Bile duct (tissue), 1 donor: ENCODE measurements around a stretch of chr1.

GRCh38 chr1:226349915-226350870 lies 41.2 kb upstream of the LIN9 start:
- PRO-cap: no peak

GRCh38 chr1:226365009-226365208 lies 43.0 kb downstream of the PARP1 start:
- PRO-cap: no peak

DNA sequence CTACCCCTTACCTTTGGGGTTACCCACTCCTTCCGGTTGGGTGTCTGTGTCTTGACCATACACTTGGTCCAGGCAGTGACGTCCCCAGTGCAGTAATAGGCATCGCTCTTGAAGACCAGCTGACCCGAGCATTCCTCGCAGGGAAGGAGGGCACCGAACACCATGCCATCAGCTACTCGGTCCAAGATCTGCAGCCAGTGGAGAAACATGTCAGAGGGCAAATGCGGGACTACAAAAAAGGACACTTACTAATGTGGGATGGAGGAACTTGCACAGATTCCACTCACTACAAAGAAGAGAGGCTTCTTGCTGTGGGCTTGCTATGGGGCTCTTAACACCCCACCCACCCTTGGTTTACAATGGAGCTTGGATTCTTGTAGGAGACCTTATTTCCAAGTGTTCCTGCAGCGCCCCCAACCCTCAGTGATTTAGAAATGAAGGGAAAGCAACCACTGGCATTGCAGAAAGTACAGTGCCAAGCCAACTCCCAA lies 22.4 kb downstream of the PARP1 start:
- PRO-cap: no peak

DNA sequence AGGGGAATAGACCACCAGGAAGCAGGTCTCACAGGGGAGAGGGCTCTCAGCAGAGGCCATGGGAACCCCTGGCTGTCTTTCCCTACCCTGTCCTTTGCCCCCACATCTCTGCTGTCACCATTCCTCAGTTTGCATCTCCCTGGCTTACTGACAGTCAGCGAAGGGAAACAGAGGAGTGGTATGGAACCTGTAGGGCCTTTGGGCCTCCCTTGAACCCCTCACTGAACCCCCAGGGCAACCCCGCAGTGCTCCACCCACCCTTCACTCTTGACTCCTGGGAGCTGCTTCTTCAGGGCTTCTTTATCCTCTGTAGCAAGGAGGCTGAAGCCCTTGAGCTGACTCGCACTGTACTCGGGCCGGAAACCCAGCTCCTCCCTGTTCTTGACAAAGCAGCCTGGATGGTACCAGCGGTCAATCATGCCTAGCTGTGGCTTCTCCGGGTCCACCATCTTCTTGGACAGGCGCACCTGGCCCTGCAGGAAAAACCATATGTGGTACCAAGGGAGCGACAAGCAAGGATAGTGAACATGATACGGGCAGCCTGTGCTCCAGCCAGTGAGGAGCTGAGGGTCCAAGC lies 17.7 kb downstream of the PARP1 start:
- PRO-cap: no peak

GRCh38 chr1:226407339-226407446 lies 700 bp downstream of the PARP1 start:
- PRO-cap: no peak

GRCh38 chr1:226645730-226646592 lies 93.1 kb downstream of the ITPKB start:
- PRO-cap: no peak

GRCh38 chr1:226649675-226650832 lies 89.0 kb downstream of the ITPKB start:
- PRO-cap: no peak

GRCh38 chr1:226661556-226662373 lies 77.3 kb downstream of the ITPKB start:
- PRO-cap: no peak

DNA sequence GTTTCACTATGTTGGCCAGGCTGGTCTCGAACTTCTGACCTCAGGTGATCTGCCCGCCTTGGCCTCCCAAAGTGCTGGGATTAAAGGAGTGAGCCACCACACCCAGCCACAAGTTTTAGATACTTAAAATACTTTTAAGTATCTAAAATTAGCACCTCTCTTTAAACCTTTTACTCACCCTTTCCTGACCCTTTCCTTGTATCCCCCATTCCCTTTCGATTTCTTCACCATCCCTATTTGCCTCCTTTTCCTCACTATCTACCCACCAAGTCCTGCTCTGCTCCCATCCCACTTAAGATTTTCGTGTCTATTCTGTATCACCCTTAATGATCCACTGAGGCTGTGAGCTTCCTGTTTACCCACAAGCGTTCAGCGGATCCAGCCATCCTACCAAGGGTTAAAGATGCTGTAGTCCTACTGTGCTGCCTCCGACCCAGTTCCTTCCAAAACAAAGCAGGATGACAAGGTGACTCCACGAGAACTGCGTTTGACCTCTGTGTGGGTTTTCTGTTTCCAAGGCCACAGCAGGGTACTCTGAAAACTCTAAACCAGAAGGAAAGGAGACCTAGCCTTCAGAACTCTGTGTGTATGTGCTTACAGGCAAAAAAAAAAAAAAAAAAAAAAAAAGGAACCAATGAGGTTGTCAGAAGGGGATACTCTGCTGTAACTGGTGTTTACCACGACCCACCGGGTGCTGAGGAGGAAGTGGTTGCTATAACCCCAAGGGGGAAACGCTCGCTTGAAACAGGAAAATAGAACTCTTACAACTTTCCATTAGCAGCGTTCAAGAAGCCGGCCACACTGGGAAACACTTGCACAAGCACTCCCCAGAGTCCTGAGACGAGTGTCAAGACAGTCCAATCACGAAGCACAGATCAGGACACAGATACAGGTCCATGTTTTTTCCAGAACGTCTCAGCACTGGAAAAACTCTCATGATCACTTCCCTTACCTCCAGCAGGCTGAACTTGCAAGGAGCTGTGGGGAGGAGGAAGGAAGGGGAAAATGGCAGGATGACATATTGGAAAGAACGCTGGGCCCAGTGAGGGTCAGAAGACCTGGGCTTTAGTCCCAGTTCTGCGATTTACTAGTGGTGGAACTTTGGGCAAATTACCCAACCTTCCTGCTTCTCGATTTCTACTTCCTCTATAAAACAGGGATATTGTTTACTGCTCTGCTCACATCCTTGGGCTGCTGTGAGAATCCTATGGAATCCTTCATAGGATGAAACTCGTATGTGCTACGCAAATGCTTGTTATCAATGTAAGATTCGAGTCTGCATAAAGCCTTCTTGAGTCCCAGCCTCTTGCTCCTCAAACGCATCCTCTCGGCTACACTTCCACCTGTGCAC lies 64.1 kb downstream of the ITPKB start:
- PRO-cap: bidirectional peak, plus-strand start at position 715 of the sequence, minus-strand start at position 545 of the sequence

GRCh38 chr1:226703164-226703704 lies 35.8 kb downstream of the ITPKB start:
- PRO-cap: bidirectional peak, plus-strand start at chr1:226703404, minus-strand start at chr1:226703319; bidirectional peak, plus-strand start at chr1:226703611, minus-strand start at chr1:226703564

DNA sequence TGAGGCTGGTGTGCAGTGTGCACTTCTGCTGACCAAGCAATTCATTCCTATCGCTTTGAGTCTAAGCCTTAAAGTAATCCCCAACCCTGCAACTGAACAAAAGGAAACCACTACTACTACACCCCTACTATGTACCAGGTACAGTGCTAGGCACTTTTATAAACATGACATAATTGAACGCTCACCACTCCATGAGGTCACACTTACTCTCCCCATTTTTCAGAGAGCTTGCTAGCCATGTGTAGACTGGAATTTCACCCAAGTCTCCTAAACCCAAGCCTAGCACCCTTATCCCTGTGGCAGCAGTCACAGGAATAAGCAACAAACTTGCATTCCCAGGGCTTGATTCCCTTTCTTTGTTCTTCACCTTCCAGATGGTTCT lies 10.5 kb downstream of the ITPKB start:
- PRO-cap: no peak

GRCh38 chr1:226814649-226814998 lies 55.8 kb upstream of the PSEN2 start:
- PRO-cap: no peak

GRCh38 chr1:226848134-226848522 lies 22.3 kb upstream of the PSEN2 start:
- PRO-cap: no peak

- PRO-cap: unidirectional peak, minus-strand start at chr1:226940724
Observed at GRCh38 chr1:226940478-226941170, 530 bp downstream of the COQ8A start.

DNA sequence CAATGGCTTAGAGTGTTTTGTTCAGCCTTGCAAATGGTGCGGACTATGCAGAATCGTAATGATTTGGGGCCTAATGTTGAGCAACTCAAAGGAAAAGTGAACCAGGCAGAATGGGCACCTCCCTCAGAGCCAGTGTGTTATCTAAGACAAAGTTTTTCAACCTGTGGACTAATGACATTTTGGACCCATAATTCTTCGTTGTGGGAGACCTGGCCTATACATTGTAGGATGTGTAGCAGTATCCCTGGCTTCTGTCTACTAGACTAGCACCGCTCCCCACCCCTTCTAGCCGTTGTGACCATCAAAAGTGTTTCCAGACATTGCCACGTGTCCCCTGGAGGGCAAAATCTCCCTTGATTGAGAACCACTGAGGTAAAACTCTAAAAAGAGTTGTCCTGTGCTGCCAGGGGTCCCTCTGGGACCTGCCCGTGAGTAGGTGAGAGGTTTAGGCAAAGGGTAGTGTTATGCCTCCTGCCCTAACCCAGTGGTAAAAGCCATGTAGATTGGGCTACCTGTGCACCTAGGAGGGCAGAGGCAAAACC lies 1.8 kb downstream of the COQ8A start:
- PRO-cap: no peak

GRCh38 chr1:226985588-226986362 lies 45.7 kb downstream of the COQ8A start:
- PRO-cap: no peak

GRCh38 chr1:227086319-227087620 lies 146.7 kb downstream of the COQ8A start:
- PRO-cap: no peak

GRCh38 chr1:227429486-227430067 lies 111.3 kb upstream of the CDC42BPA start:
- PRO-cap: no peak

DNA sequence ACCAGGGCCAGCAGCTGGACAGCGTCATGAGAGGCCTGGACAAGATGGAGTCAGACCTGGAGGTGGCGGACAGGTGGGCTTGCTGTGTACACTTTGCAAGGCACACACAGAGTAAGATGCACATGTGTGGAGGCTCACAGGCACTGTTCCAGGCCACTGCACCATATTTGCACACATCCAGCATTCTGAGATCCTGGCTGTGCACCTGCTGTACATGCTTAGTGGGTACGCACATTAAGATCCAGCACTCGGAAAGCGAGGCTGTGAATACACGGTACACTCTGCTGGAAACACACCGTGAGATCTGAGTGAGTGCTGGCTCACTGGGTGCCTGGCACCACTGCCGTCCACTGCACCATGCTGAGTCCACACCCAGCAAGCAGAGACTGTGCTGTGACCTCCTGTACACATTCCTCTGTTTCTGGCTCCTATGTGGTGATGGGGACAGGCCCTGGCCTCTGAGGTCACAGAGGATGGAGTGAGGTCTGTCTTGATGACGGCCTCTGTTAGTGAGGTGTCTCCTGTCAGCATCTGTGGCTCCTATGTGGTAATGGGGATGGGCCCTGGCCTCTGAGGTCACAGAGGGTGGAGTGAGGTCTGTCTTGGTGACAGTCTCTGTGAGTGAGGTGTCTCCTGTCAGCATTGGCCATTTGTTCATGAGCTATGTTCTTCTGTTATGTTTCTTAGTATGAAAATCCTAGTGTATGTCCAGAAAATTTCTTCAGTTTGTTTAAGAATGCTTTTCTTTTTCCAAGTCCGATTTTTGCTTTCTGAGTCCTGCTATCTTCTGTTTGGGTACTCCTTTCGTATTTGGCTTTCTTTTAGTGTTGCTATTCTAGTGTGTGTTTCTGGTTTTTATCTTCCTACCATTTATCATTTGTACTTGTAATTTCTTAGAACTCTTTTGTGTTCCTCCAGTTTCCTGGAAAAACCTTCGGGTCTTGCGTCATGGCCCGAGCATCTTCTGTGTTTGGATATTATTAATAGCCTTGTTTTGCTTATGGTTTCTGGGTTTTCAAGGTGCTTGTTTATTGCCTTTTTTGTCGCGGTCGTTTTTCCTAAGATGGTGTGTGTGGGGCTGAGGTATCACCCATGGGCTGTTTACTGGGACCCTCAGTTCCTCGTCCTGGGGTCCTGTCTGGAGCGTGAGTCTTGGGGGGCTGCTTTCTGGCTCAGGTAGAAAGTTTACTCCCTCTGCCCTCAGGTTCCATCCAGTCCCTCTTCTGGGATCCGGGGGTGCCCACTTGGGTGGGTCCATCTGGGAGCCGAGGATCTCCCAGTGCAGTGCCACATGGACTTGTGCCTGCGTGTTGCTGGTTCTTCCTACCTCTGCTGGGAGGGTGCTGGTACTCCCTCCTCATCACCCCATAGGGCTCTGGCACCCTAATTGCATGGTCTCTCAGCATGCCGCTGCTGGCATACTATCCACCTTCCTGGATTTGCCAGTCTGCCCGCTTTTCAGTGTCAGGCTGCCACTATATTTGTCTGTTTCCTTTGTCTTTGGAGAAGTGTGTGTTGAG lies 13.5 kb downstream of the SNAP47 start:
- PRO-cap: no peak

DNA sequence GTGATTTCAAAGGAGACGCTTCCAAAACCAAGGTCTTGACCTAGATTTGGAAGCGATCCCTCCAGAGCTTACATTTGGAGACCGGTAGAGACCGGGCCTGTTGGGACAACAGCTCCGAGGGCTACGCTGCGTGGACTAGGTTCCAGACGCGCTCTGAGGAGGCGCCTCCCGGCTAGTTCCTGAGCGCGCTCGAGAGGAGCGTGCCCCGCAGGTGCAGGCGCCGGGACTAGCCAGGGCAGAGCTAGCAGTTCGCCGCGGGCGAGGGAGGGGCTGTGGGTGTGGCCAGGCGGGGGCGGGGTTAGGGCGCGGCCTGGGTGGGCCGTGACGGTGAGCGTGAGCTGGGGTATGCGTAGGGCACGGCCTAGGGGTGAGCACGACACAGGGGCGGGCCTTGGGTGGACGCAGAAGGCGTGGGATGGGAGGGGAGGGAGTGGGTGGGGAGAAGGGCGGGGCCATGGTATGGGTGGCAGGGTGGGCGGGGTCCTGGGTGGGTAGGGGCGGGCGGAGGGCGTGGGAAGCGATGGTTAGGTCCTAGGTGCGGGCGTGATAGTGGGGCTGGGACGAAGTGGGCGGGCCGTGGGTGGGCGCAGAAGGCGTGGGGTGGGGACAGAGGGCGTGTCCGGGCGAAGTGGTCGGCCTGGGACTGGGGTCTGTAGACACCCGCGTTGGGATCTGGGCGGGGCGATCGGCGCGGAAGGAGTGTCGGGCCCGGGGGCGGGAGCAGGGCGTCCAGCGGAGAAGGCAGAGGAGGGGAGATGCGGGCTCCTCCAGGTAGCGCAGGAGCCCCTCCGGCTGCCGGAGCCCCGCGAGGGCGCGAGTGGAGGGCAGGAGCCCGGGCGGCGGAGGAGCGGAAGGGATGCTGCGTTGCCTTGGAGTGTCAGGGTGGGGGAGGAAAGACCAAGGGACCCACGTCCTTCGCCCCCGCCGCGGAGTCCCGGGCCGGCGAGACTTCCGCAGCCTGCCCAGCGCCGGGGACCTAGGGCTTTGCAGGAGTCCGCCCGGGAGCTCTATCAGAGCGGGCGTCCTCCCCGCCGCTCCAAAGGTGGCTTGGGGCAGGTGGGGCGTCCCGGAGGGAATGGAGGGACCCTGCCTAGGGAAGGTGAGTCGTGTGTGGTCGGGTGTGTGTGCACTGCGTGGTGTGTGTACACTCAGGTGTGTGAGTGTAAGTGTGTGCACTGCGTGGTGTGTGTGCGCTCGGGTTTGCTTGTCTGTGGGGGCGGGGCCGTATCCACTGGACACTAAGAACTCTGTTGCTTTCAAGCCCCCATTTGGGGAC lies 27.2 kb upstream of the PRSS38 start:
- PRO-cap: unidirectional peak, plus-strand start at position 103 of the sequence; bidirectional peak, plus-strand start at position 494 of the sequence, minus-strand start at position 228 of the sequence; bidirectional peak, plus-strand start at position 744 of the sequence, minus-strand start at position 688 of the sequence